ENCODE data around the gene TWIST1.

- PRO-cap = no peak
- RAMPAGE, long total RNA = no peak
Observed at GRCh38 chr7:16754881-16755226, 1.3 kb downstream of the TSPAN13 start.

- PRO-cap = no peak
- RAMPAGE, long total RNA = no peak
Observed at GRCh38 chr7:16765230-16765984, 11.9 kb downstream of the TSPAN13 start.

DNA sequence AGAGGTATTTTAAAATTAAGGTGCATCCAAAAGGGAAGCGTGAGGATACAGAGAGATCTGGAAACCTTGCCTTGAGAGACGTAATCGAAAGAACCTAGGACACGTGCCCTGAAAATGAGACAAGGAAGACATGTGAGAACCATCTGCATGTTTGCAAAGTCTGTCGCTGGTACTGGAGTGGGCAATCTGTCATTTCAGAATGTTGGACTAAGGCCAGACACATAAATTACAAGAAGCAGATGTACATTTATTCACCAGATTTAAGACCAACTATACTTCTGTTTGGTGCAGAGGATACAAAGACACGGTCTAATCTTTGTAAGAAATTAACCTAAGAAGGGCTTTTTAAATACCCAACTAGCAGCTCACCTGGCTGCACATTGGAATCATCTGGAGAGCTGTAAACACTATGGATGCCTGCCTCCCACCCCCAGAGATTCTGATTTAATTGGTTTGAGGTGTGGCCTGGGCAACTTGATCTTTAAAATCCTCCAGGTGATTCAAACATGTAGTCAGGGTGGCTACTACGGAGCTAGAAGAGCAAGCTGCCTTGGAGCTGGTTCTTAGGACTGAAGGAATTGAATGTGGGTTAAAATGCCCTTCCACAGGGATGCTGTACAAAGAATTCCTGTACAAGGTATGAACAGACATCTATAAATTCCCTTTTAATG, 9.0 kb downstream of the AGR2 start:
- PRO-cap = no peak
- RAMPAGE, long total RNA = no peak

DNA sequence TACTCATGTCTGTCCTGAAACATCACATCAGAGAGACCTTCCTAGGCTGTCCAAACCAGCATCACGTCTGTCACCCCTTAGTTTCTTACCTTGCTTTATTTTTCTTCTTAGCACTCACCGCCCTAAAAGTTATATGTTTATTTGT, 9.3 kb downstream of the AHR start:
- PRO-cap = no peak
- RAMPAGE, long total RNA = no peak

- PRO-cap = no peak
- RAMPAGE, long total RNA = no peak
Observed at GRCh38 chr7:17325345-17325961, 27.0 kb downstream of the AHR start.

DNA sequence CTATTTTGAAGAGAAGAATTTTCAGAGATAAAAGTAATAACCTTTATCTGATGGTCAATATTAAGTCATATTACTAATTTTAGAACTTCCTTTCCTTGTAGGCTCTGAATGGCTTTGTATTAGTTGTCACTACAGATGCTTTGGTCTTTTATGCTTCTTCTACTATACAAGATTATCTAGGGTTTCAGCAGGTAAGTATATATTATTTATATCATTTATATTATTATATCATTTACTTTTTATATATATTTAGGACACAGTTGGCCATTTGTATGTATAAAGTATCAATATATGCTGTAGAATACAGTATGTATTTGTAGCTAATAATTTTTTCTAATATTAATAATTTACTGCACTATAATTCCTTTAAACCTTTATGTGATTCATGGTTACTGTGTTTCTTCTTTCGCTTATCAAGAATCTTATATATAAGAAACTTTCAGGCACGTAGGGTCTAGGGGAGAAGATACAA, 29.2 kb downstream of the AHR start:
- PRO-cap = no peak
- RAMPAGE, long total RNA = no peak

- PRO-cap = no peak
- RAMPAGE, long total RNA = no peak
Observed at GRCh38 chr7:17362430-17362888, 64.0 kb downstream of the AHR start.

GRCh38 chr7:17523725-17524321, 225.4 kb downstream of the AHR start:
- PRO-cap = no peak
- RAMPAGE, long total RNA = no peak

DNA sequence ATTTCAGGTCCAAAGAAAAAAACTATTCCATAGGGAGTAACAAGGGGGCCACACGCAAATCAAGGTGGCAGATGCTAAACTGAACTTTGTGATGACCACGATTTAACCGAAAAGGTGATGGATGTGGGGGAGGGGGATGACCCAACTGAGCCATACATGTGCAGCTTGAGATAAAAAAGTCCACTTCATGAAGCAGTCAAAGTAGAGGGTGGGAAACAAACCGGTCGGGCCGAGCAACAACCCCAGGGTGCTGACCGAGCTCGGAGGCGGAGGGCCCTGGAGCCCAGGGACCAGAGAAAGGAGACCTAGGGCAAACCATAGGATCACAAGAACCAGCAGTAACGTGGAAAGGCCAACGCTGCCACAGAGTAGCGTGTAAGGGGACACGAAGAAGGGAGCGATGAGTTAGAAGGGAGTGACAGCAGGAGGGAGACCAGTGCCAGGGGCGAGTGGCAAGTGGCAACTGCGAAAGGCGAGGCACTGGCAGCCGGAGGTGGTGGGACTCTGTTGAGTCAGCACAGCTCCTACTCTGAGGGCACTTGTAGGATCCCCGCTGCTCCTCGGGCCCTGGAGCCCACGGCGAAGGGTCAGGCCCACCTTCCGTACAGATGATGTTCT, 584 bp downstream of the SNX13 start:
- PRO-cap = unidirectional peak, plus-strand start at position 25 of the sequence; unidirectional peak, plus-strand start at position 245 of the sequence; unidirectional peak, plus-strand start at position 293 of the sequence; bidirectional peak, plus-strand start at position 408 of the sequence, minus-strand start at position 344 of the sequence; bidirectional peak, plus-strand start at position 436 of the sequence, minus-strand start at position 506 of the sequence
- RAMPAGE, long total RNA = no peak

DNA sequence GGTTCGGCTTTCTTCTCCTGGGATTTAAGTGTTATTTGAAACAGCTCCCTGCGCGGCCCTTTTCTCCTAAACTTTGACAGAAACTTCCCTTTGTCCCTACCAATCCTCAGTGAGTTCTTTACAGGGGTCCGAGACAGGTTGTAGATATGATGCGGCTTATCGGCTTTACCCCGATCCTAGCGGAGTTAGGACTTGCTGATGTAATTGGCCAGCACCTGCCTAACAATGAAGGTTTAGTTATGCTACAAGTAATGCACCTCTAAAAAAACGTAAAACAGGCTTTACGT, 563 bp upstream of the SNX13 start:
- PRO-cap = bidirectional peak, plus-strand start at position 109 of the sequence, minus-strand start at position 227 of the sequence
- RAMPAGE, long total RNA = no peak

- PRO-cap = no peak
- RAMPAGE, long total RNA = no peak
Observed at GRCh38 chr7:18087767-18088205, 60.1 kb upstream of the PRPS1L1 start.

DNA sequence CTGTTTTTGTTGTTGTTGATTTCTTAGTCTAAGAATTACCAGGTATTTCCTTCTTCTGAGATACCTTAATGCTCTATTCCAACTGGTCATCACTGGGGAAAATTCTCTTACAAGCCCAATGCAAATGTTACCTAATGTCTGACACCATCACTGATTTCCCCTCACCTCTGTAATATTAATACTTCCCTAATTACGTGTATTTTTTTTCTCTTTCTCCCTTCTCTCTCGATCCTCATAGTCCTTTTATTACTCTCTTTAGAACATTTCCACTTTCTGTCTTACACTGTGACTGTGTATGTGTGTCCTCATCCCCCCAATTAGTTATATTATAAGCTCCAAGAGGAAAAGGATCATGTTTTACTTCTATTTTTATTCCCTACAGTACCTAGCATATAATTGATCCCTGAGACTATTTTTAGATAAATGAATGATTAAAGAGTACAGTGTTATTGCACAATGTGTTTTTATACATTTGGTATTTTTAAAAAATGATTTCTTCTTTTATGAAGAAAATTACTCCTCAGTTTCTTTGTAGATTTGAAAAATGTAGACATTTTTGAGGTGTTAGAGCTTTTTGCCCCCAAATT, 14.1 kb downstream of the HDAC9 start:
- PRO-cap = no peak
- RAMPAGE, long total RNA = no peak

GRCh38 chr7:19117160-19118078, at the start of gene TWIST1:
TWIST1 (minus strand) TSS chr7:19117636.
- PRO-cap = bidirectional peak, plus-strand start at chr7:19117534, minus-strand start at chr7:19117636
- RAMPAGE, long total RNA = no peak

- PRO-cap = unidirectional peak, minus-strand start at chr7:20125181
- RAMPAGE, long total RNA = no peak
Observed at GRCh38 chr7:20125001-20125595, 92.1 kb downstream of the MACC1 start.

GRCh38 chr7:20205593-20206181, 11.5 kb downstream of the MACC1 start:
- PRO-cap = no peak
- RAMPAGE, long total RNA = no peak

- PRO-cap = no peak
- RAMPAGE, long total RNA = no peak
Observed at GRCh38 chr7:20220819-20221688, 3.9 kb upstream of the MACC1 start.

DNA sequence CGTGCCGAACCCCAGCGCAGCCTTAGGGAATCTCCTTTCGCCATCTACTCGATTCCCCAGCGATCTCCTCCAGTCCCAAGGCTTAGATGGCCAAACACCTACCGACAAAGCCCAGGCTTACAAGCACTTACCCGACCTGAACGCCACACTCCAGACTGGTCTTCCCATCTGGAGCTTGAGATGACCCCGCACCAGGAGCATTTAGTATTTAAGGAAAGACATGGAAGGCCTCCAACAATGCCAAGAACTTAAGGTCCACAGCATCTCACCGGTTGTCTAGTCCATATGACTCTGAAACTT, 69.9 kb downstream of the SP8 start:
- PRO-cap = no peak
- RAMPAGE, long total RNA = no peak

DNA sequence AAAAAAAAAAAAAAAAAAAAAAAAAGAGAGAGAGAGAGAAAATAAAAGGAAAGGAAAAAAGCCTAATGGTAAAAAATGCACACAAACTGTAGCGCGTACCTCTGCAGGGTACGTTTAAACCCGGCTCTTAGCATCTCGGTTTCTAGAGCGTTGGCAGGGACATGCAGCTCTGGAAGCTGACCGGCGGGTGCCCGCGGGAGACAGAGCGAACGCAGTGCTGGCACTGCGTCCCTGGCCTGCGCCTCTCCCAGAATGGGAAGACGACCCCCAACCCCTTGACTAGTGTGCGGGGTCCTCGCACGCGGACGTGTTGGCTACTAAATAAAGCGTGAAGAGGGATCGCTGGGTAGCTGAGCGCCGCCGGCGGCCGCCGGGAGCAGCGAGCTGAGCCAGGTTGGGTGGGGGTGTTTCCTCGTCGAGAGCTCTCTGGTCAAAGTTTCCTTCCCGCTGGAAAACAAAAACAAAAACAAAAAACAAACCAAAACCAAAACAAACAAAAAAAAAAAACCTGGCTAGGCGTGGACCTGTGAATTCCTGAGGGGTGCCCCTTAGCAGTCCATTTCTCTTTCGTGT, 4.3 kb upstream of the SP8 start:
- PRO-cap = unidirectional peak, plus-strand start at position 145 of the sequence; unidirectional peak, minus-strand start at position 254 of the sequence; unidirectional peak, minus-strand start at position 322 of the sequence
- RAMPAGE, long total RNA = no peak

- PRO-cap = no peak
- RAMPAGE, long total RNA = no peak
Observed at GRCh38 chr7:21251424-21251710, 176.5 kb upstream of the SP4 start.

- PRO-cap = no peak
- RAMPAGE, long total RNA = no peak
Observed at GRCh38 chr7:21338622-21339335, 89.1 kb upstream of the SP4 start.

Data from GM23338 (cell line).